Measurements from ENCODE around the gene RBKS.

DNA sequence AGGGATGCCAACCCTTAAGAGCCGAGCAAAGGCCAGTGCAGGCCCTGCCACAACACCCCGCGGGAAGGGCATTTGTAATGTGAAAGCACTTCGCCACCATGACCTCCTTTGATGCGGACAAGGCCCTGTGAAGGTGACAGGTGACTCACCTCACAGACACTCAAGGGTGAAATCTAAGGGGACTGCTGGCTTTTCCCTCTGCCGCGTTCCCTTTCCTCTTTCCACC lies 50.1 kb upstream of the MRPL33 start:
- PRO-cap = no peak
- RRBS, 2 experiments = no CpG with 5 or more reads among the region's 7 CpGs

GRCh38 chr2:27723289-27723677 lies 48.2 kb upstream of the MRPL33 start:
- PRO-cap = no peak
- RRBS, 2 experiments = no CpG with 5 or more reads among the region's 7 CpGs

- PRO-cap = no peak
- RRBS, 2 experiments = no CpG with 5 or more reads among the region's 8 CpGs
Measured at GRCh38 chr2:27778912-27779683, 7.6 kb downstream of the MRPL33 start.

GRCh38 chr2:27798774-27799607 lies 27.5 kb downstream of the MRPL33 start:
- PRO-cap = no peak
- RRBS, 2 experiments = no CpG with 5 or more reads among the region's 14 CpGs

DNA sequence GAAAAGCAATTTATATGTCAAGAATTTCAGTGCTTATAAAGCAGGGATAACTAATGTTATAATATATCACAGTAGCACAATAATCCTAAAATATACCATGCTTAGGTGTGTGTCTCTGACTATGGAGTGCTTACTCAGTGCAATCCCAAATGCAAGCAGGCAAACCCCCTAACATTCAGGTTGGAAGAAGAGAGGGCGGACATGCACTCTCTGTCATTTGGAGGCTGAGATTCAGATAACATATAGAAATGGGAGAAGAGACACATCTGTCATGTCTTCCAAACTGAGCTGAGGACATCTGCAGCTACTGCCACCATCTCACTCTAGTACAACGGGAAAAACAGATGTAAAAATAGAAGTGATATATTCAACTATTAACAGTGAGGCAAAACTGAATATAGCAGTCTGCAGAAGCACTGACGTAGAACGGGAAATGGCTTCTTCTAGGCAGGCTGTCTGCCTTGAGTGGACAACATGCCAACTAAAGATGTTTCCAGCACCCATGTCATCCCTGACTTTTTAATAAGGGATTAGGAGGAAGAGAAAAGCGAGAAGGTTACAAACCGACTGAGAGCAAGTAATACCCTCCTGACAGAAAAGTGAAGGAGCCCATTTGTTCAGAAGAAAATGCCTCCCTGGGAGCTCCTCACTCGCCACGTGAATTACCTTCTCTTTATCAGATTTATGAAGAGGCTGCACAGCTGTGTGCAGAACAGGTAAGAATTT lies 51.6 kb downstream of the MRPL33 start:
- PRO-cap = no peak
- RRBS, 2 experiments = no CpG with 5 or more reads among the region's 8 CpGs

DNA sequence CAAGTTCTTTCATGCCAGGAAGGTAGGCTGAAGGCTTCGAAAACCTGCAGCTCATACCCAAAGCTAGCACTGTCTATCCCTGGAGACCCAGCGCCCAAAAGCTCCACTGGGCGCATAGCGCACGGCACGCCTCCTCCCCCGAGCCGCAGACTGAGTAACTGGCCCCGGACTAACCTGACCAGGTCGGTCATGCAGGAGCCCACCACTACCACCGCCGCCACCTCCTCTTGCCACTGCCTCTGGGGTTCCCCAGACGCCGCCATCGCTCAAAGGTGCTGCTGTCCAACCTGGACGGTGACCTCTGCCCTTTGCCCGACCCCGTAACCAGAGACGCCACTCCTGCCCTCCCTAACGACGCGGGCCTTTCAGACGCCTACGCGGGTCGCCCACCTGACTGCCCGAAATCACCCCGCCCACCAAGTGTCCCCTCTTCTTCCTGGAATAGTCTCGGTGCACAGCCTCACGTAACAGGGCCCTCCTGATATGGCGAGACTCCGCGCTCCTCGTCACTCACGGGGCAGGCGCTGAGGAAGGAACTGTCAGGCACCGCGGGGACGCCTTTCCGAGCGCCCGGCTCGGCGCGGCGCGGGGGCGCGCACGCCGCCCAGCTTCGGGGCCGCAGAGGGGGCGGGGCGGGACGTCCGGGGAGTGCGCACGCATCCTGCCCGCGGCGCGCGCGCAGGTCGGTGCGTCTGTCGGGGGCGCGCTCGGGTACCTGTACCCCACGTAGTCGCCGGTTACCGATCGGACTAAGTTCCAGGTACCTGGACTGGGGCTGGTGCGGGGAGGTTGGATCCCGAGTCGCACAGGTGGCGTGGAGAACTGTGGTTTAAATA lies at the start of gene RBKS:
Gene RBKS, minus strand, starts transcription at position 305 of the 836 bp plus-strand sequence.
- PRO-cap = bidirectional peak, plus-strand start at position 509 of the sequence, minus-strand start at position 207 of the sequence
- RRBS, 2 experiments = 2% methylated on average over 29 of the region's 80 CpGs

- PRO-cap = no peak
- RRBS, 2 experiments = no CpG with 5 or more reads among the region's 4 CpGs
Measured at GRCh38 chr2:28102253-28103028, 211.9 kb downstream of the BABAM2 start.

GRCh38 chr2:28390514-28391187 lies 2.0 kb upstream of the FOSL2 start:
- PRO-cap = no peak
- RRBS, 2 experiments = 10 to 13% methylated on average over 2 to 4 of the region's 53 CpGs

DNA sequence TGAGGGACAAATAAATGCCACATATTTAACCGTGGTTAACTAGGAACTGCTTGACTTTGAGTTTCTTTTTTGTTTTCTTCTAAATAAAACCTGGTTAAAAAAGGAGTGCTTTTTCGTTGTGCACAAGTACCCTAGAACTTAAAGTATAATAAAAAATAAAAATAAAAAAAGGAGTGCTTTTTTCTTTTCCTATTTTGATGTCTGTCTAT lies 4.3 kb downstream of the FOSL2 start:
- PRO-cap = no peak
- RRBS, 2 experiments = no CpG with 5 or more reads among the region's 2 CpGs

DNA sequence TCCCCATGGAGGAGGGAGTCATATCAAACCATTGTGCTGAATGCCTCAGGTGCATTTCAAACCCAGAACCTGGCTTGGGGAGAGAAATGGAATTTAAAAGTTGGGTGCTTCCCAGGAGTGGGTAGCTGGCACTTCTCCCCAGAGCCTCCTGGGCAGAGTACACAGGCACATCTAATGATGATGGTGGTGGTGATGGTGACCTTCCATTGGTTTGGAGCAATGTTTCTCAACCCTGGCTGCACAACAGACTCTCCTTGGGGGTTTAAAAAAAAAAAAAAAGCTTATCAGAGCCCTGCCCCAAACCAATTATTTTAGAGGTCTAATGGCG lies 8.3 kb downstream of the FOSL2 start:
- PRO-cap = no peak
- RRBS, 2 experiments = no CpG with 5 or more reads among the region's 1 CpG

DNA sequence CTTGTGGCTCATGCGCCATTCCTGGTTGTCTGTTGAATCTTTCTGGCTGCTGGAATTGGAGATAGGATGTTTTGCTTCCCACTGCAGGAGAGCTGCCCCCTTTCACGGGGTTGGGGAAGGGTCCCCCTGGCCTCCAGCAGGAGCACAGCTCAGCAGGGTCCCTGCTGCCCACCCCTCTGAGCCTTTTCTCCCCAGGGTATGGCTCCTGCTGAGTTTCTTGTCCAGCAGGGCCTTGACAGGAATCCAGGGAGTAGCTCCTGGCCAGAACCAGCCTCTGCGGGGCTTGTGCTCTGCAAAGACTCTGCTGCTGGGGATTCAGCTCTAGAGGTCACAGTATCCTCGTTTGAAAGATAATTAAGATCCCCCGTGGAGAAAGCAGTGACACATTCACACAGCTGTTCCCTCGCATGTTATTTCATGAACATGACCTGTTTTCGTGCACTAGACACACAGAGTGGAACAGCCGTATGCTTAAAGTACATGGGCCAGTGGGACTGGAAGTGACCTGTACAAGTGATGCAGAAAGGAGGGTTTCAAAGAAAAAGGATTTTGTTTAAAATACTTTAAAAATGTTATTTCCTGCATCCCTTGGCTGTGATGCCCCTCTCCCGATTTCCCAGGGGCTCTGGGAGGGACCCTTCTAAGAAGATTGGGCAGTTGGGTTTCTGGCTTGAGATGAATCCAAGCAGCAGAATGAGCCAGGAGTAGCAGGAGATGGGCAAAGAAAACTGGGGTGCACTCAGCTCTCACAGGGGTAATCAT lies 21.3 kb downstream of the FOSL2 start:
- PRO-cap = no peak
- RRBS, 2 experiments = no CpG with 5 or more reads among the region's 9 CpGs

- PRO-cap = no peak
- RRBS, 2 experiments = no CpG with 5 or more reads among the region's 19 CpGs
Measured at GRCh38 chr2:28414939-28415838, 22.5 kb downstream of the FOSL2 start.

DNA sequence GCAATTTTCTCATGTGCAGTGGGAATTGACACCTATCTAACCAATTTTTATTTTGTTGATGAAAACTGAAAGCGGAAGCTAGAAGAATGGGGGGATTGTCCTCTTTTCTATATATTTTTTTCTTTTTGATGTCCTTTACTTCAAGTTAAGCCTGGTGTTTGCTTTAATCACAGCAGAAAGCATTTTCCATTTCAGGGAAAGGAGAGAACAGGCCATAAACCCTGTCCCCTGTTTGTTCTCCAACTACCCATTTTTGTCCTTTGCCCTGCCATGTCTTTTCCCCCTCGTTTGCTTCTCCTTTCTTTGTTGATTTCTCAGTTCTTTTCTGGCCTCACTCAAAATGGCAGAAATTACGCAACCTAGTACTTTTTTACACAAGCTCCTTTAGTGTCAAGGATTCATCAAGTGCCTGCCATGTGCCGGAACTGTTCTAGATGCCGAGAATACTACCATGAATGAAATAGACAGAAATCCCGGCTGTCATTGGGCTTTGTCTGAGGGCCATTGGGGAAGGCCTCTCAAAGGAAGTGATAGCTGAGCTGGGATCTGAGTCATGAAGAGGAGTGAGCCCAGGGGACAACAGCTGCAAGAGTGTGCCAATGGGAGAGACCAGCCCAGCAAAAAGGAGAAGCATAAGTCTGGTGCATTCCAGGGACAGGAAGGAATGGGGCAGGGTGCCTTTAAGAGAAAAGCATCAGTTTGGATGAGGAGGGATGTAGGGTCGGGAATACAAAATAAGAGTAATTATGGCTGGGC lies 34.4 kb upstream of the PPP1CB start:
- PRO-cap = no peak
- RRBS, 2 experiments = 0 to 11% methylated on average over 1 of the region's 7 CpGs

GRCh38 chr2:29000512-29000802 lies 19.4 kb downstream of the TOGARAM2 start:
- PRO-cap = no peak
- RRBS, 2 experiments = no CpG with 5 or more reads among the region's 6 CpGs

DNA sequence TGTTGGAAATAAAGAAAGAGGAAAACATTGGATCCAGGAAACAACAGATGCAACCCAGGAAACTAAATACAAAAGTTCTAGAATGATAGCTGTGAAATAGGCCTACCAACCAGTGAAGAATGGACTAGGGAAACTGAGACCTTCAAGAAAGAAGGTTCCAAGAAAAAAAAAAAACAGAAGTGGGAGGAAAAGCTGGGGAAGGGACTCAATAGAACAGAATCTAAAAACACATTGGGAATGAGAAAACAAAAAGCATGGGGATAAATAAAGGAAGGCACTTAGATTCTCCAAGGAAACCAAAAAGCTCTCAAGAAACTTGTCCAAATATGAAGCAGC lies 32.8 kb upstream of the ALK start:
- PRO-cap = no peak

DNA sequence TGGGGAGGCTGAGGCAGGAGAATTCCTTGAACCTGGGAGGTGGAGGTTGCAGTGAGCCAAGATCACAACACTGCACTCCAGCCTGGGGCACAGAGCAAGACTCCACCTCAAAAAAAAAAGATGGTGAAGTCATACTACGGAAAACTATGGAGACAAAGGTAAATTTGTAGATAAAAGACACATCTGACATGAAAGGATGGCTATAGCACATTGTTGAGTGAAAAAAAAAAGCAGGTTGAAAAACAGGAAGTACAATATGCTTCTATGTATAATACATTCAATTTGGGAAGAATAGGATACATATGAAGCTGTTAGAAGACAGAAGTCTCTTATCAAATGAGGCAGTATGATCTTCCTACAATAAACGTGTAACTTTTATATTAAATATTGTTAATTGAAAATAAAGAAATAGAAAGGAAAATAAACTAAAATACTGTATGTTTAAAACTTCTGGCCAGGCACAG lies 1.8 kb upstream of the YPEL5 start:
- PRO-cap = no peak
- RRBS, 2 experiments = no CpG with 5 or more reads among the region's 2 CpGs

DNA sequence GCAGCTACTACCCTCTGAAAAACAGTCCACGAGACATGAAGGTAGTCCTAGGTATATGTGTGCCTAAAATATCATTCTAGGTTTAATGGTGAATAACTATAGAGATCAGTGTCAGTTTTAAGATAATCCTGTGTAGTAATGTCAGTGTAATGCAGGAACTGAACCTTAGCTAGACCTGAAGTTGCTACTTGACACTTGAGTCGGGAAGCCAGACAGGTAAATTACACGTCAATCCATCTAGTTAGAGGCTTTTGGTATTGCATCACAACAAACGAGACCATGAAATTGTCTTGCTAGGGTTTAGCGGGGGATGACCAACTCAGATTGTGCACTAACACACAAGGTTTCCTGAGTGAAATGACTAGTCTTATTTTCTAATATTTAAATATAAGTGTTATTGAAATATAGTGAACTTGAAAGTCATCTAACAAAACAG lies 2.0 kb downstream of the YPEL5 start:
- PRO-cap = no peak
- RRBS, 2 experiments = no CpG with 5 or more reads among the region's 5 CpGs

GRCh38 chr2:30149966-30150856 lies 3.4 kb downstream of the YPEL5 start:
- PRO-cap = no peak
- RRBS, 2 experiments = no CpG with 5 or more reads among the region's 2 CpGs

GRCh38 chr2:30158484-30159741 lies 12.1 kb downstream of the YPEL5 start:
- PRO-cap = no peak
- RRBS, 2 experiments = no CpG with 5 or more reads among the region's 16 CpGs

DNA sequence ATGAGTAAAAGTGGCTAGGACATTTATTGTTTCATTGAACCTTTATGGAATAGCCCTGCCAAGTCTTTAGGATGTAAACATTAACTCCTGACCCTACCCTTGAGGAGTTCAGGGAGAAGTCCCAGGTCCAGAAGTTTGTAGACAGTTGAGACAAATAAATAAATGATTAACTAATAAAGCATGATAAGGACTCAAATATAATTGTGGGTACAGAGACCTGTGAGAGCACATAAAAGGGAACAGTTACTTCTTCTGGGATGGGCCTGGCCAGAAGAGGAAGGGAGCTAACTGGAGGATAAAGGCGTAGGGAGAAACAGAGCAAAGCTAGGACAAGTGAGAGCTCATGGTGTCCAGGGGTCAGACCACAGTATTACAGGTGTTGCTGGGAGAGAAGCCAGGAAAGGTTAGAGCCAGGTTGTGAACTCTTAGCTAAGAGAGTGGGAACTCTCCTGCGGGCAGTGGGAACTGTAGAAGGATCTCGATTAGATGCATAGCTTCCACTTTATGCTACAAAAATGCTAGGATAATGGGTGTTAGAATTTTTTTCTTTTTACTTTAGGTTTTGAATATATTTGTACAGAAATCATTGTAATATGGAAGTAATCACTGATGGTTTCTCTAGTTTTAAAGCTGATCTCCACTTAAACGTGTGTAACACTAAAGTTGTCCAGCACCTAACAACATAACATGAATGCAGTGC lies 3.1 kb downstream of the LCLAT1 start:
- PRO-cap = no peak
- RRBS, 2 experiments = no CpG with 5 or more reads among the region's 4 CpGs

All from astrocyte (in vitro differentiated cells and primary cell).